Lung (tissue), 4 donors: ENCODE results near the genes RAB3A and KXD1.

DNA sequence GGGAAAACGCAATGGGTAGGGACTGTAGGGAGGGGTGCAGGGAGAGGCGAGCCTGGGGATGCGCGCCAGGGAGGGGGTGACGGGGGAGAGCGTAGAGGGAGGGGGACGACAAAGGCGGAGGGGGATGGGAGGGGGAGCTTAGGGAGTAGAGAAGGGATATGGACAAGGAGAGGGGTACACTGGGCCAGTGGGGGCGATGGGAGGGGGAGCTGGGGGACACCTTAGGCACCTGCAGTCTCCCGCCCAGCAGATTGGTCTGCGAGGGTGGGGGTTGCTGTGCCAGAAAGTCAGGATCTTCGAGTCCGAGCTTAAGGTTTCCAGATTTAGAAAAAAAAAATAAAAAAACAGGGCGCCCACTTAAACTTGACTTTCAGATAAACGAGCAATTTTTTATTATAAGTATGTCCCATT, 15.7 kb downstream of the CCDC124 start:
- PRO-cap = no peak
- RAMPAGE, long total RNA = no peak
- RRBS = no CpG with 5 or more reads among the region's 15 CpGs

GRCh38 chr19:17997910-17998846, 9.8 kb upstream of the ARRDC2 start:
- PRO-cap = no peak
- RAMPAGE, long total RNA = no peak
- RRBS = 44% methylated on average over 12 of the region's 41 CpGs

DNA sequence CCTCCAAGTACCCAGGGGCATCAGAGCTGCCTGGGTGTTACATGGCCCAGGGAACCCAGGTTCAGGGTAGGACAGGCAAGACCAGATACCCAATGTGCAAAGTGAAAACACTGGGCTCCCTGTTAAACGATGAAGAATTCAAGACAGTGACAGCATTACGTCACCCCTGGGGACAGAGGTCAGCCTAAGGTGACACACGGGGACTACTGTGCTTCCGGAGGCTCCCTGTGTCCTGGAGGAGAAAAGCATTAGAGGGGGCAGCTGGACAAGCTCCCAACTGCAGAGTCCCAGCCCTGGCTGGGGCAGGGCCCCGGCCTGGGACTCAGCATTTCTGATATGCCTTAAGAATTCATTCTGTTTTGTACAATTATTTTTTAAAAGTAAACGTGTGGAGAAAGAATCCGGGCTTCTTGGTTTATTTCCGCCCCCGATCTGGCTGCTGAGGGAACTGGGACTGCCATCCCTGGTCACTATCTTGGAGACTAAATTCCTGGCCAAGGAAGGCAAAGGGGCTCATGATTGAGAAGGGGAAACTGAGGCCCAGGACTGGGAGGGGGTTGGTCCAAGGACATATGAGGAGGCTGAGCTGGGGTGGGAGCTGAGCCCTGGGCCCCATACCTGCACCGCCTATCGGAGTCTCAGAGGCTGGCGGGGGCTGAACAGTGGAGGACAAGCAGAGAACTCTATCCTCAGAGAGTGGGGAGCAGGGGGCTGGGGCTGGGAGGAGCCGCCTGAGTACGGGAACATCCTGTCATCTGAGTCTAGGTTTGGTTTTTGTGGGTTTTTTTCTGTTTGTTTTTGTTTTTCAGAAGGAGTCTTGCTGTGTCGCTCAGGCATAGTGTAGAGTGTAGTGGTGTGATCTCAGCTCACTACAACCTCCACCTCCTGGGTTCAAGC, 6.0 kb downstream of the ARRDC2 start:
- PRO-cap = no peak
- RAMPAGE, long total RNA = no peak
- RRBS = 49% methylated on average over 2 of the region's 15 CpGs

DNA sequence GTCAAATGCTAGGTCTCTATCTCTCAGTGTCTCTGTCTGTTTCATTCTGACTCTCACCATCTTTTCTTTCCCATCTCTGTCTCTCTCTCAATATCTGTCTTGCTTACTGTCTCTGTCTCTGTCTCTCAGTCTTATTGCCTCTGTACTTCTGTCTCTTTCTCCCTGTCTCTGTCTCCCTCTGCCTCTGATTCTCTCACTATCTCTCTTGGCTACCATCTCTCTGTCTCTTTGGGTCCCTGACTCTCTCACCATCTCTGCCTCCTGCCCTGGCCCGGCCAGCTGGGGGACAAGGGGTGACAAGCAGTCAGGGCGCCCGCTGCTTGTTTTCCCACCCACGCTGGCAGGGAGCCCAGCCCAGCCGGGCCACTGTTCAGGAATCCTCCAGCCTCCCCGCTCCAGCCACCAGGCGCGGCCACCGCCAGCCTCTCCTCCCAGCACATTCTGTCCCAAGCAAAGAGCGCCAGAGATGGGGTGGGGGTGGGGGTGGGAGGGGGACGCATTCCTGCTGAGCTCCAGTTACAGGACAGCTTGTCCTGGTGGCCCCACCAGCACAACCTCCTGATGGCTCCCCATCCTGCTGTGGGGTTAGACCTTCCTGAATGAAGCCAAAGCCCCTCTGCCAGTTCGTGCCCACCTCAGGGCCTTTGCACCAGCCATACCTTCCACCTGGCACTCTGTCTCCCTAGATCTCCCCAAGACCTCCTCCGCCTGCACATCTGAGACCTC, 12.2 kb downstream of the ARRDC2 start:
- PRO-cap = no peak
- RAMPAGE, long total RNA = no peak
- RRBS = 6% methylated on average over 3 of the region's 13 CpGs

DNA sequence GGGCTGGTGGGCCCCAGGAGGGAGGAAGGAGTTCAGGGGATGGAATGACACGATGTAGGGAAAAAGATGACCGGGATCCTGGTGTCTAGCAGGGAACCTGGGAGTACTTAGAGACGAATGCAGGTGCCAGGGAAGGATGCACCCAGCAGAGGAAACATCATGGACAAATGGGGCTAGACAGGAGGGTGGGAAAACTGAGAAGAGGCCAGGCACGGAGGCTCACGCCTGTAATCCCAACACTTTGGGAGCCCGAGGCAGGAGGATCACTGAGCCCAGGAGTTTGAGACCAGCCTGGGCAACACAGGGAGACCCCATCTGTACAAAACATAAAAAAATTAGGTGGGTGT, 5.3 kb upstream of the PIK3R2 start:
- PRO-cap = no peak
- RAMPAGE, long total RNA = no peak
- RRBS = 85% methylated on average over 2 of the region's 6 CpGs

- PRO-cap = no peak
- RAMPAGE, long total RNA = no peak
- RRBS = 100% methylated on average over 1 of the region's 17 CpGs
These were observed 5.6 kb downstream of the IFI30 start for GRCh38 chr19:18179178-18179712.

GRCh38 chr19:18203586-18204543, at the start of gene RAB3A:
Gene RAB3A, minus strand, starts transcription at chr19:18204042.
- PRO-cap = unidirectional peak, minus-strand start at chr19:18204040
- RAMPAGE, long total RNA = start-site peak on the minus strand at chr19:18204030-18204048, 17 and 8 reads in 2 replicates
- RRBS = under 1% methylated on average over 21 of the region's 80 CpGs

GRCh38 chr19:18269207-18269943, 4.9 kb downstream of the IQCN start:
- PRO-cap = no peak
- RAMPAGE, long total RNA = no peak
- RRBS = no CpG with 5 or more reads among the region's 1 CpG

DNA sequence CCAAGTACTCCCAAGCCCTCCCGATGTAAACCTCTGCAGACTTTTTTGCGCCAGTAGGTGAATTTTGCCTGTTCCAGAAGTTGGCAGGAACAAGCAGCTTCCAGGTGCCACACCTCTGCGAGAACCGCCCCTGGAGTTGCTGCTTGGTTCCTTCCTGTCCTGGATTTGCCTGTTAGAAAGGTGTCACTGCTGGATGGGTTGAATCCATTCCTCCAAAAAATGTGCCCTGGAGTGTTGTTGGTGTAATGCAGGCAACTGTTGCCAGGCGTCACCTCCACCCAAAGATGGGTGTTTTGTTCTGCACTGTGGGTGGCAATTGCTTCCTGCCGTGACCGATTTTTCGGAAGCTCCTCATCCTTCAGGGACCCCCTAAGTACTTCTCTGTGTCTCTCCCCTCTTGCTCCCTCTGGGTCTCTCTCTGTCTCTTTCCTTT, 5.7 kb downstream of the PGPEP1 start:
- PRO-cap = no peak
- RAMPAGE, long total RNA = no peak
- RRBS = no CpG with 5 or more reads among the region's 8 CpGs

- PRO-cap = bidirectional peak, plus-strand start at chr19:18417027, minus-strand start at chr19:18416941
- RAMPAGE, long total RNA = no peak
- RRBS = 2% methylated on average over 12 of the region's 43 CpGs
These were observed 2.4 kb upstream of the SSBP4 start for GRCh38 chr19:18416811-18417271.

- PRO-cap = no peak
- RAMPAGE, long total RNA = no peak
- RRBS = no CpG with 5 or more reads among the region's 31 CpGs
These were observed 615 bp upstream of the SSBP4 start for GRCh38 chr19:18418465-18419101.

GRCh38 chr19:18457003-18457869, 19.3 kb upstream of the ISYNA1 start:
- PRO-cap = no peak
- RAMPAGE, long total RNA = no peak
- RRBS = no CpG with 5 or more reads among the region's 19 CpGs

GRCh38 chr19:18457980-18458355, 20.0 kb upstream of the ISYNA1 start:
- PRO-cap = no peak
- RAMPAGE, long total RNA = no peak
- RRBS = no CpG with 5 or more reads among the region's 12 CpGs

DNA sequence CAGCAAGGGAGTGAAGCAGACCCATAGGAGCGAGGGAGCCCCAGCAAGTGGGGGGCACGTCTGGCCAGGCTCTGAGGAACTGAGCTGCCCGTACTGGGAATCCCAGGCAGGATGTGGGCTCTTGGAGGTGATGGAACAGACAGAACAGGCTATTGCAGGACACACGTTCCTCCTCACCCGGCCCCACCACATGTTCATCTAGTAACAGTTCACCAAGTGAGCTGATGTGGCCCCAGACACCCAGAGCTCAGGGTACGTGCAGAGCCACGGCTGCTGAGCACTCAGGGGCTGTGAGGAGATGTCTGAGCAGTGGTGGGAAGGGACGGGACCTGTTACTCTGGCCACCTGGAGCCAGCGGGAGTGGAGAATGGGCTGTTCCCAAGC, 18.5 kb downstream of the ELL start:
- PRO-cap = no peak
- RAMPAGE, long total RNA = no peak
- RRBS = no CpG with 5 or more reads among the region's 9 CpGs

DNA sequence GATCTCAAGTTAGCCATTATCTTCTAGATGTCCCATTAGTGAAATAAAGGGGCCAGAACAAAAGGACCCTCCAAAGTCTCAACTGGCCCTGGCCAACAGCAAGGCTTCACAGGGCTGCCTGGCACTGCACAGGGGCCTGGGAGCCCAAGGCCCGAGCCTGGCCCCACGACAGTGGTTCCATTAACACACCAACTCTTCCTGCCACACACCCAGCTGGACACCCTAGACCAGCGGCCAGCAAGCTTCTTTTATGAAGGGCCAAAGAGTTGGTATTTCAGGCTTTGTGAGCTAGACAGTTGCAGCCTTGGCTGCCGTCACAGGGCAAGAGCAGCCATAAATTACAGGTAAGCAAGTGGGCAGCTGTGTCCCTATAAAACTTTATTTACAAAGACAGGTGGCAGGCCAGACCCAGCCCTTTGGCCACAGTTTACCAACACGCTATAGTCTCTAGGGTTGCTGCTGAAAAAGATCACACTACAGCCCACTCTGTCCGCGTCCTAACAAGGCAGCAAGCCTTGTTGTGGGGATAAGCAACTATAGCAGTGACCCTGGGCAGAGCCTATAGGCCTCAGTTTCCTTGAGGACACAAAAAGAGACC, 13.3 kb downstream of the ELL start:
- PRO-cap = no peak
- RAMPAGE, long total RNA = no peak
- RRBS = no CpG with 5 or more reads among the region's 7 CpGs

DNA sequence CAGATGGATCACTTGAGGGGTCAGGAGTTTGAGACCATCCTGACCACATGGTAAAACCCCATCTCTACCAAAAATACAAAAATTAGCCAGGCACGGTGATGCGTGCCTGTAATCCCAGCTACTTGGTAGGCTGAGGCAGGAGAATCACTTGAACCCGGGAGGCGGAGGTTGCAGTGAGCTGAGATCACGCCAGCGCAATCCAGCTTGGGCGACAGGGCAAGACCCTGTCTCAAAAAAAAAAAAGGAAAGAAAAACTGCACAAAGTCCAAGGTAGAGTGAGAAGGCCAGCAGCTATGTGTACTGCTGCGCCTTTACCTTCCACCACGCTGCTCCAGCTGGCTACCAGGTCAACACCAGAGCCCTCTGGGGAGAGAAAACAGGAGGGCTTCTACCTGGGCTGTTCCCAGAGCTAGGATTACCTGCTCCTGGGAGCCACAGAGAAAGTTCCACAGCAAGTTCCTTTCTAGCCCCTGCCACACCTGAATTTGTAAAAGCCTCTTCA, 3.3 kb downstream of the ELL start:
- PRO-cap = no peak
- RAMPAGE, long total RNA = no peak
- RRBS = no CpG with 5 or more reads among the region's 9 CpGs

- PRO-cap = bidirectional peak, plus-strand start at chr19:18557879, minus-strand start at chr19:18557671
- RAMPAGE, long total RNA = start-site peak on the plus strand at chr19:18557775-18557884, 776 and 306 reads in 2 replicates
- RRBS = 1% methylated on average over 21 of the region's 60 CpGs
These were observed at the start of gene KXD1 for GRCh38 chr19:18557347-18558133. Gene KXD1, plus strand, starts transcription at chr19:18557870.

DNA sequence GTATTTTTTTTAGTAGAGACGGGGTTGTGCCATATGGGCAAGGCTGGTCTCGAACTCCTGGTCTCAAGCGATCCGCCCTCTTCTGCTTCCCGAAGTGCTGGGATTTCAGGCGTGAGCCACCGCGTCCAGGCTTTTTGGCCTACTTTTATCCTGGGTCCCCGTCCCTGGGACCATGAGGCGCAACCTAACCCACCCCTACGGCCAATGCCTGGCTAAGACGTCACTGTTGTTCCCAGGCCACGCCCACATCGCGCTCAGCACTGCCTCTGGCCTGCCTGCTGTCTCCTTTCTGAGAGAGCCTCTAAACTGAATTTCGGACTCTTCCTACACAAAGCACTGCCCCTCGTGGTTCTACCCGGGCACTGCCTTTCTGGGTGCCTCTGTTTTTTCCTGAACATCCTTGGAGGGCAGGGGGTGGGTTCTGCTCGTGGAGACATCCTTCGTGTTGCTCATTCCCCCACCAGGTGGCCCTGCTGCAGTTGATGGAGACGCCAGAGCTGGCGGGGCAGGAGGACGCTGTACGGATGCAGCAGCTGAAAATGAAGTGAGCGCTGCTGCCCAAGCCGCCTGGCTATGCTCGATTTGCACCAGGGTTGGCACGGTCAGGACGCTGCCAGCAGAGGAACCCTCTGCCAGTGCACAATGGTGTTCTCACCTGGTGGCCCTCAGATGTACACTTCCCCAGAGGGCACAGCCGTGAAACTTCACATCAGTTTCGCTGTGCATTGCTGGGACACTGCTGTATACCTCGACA, 2.0 kb downstream of the REX1BD start:
- PRO-cap = no peak
- RAMPAGE, long total RNA = no peak
- RRBS = no CpG with 5 or more reads among the region's 32 CpGs

- PRO-cap = no peak
- RAMPAGE, long total RNA = no peak
- RRBS = no CpG with 5 or more reads among the region's 13 CpGs
These were observed 8.4 kb downstream of the KLHL26 start for GRCh38 chr19:18645097-18645730.

- PRO-cap = no peak
- RAMPAGE, long total RNA = no peak
- RRBS = no CpG with 5 or more reads among the region's 8 CpGs
These were observed 7.9 kb downstream of the CRTC1 start for GRCh38 chr19:18691285-18691782.